ENCODE results near the genes NAGS, TMEM101 and SLC25A39.

GRCh38 chr17:43713517-43714177, 44.9 kb downstream of the SOST start:
- PRO-cap = unidirectional peak, plus-strand start at chr17:43713763; unidirectional peak, plus-strand start at chr17:43713824

GRCh38 chr17:43760052-43760802, 1.6 kb upstream of the SOST start:
- PRO-cap = no peak

DNA sequence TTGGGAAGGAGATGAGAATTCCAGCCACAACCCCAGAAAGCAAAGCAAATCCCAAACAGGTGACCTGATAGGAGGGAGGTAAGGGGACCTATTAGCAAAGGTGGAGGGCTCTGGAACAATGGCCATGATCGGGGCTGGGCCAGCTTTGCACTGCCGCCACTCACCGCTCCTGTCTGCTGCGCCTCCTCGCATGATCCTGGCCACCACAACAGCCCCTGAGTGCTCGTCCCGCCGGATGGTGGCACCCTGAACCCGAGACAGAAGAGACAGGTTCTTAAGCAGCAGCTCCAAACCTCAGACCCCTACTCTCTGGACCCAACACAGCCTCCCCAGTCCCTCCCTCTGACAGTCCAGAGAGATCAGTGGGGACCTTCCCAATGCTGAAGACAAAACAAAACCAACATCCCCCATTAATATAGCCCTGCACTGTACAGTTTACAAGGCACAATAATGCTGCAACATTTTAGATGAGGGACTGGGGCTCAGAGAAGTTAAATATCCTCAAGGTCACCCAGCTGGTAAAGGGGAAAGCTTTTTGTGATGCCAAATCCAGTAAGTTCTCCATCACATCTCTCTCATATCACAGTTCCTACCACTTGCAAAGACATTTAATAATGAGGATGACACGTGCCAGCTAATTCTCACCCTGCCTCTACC, 5.2 kb downstream of the MPP3 start:
- PRO-cap = no peak

DNA sequence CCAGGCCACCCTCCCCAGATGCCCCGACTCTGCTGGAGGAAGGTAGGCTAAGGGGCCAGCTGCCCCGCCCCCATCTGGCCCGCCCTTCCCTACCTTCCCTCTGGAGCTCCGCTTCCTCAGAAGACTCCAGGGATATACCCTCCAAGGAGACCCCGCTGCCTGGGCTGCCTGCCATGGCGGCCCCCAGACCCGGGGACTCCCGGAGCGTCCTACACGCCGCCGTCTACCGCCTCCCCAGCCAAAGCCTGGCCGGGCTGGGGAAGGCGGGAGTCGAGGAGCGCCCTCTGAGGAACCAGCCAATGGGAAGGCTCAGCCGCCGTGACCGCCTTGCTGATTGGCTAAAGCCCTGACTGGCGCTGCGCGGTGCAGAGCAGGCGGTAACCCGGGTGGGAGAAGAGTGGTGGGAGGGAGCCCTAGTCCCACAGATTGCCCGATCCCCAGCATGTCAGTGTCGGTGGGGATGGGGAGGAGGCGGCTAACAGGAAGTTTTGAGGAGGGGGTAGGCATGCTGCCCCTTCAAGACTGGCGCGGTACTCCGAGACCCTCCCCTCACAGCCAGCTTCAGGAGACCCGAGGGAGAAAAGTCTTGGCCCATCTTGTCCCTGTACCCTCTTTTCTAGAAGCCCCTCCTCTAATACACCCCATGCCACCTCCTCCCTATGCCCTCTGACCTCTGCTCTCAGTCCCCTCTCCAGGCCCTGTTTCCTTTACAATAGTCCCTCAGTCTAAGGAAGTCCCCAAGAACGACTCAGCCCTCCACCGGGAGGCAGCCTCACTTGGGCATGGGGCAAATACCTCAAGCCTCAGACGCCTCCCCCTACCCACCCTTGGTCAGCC, 6.7 kb downstream of the MPP2 start:
- PRO-cap = no peak

DNA sequence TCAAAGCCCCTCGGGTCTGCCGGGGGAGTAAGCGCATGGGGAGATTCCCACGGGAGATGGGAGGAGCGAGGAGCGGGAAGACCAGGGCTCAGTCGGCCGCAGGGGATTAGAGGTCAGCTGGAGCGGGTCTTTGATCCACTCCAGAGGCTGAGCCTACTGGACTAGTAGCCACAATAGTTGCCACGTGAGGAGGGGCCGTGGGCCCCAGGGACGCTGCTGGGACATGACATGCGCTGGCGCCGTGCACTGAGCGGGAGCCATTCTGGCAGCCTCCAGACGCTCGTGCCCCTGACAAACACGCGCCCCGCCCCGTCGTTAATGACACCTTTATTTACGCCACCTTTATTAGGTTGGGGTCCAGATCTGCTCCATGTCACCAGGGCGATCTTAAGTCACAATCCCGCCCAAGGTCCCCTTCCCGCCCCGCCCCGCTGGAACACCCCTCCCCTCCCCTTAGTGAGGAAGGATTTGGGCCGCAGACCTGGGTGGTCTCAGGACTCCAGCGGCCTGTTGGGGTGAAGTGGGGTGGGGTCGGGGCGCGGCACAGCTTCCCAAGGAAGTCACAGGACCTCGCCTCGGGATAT, 15.1 kb downstream of the PPY start:
- PRO-cap = no peak

DNA sequence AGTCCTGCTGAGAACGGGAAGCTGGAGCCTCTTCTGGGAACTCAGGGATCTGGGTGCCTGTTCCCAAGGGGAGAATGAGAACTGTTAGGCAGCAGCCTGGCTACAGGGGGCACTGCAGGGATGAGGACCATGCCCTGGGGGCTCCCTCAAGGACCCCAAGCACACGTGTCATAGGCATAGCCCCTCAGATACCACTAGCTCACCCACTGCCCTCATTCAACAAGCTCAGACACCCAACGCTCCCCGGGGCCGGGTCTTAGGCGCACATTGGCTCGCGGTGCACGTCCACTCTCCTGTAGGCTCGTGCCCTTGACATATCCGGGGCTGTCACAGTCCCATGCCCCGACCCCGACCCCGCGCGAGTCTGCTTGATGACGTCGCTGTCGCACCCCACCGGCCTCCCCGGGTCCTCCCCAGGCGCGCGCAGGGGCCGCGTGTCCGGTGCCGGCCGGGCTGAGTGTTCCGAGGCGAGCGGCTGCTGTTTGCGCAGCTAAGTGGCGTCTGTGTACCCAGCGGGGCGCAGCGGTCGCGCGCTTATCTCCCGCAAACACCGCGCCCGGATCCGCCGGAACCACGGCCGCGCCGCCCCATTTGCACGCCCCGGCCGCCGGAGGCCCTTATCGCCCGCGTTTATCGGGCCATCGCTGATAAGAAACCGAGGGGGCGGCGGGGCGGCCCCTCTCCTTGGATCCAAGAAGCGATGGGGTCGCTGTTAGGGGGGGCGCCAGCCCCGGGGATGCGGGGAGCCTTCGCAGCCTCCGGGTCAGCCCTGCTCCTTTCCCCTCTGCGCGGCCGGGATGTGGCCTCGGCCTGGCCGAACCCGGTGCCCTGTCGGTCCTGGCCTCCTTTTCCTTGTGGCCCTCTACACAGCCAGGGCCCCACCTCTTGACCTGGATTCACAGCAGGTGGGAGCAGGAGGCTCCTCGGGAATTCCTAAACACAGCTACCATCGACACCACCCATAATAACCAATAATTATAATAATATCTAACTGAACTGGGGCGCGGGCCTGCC, 20.7 kb upstream of the NAGS start:
- PRO-cap = no peak

DNA sequence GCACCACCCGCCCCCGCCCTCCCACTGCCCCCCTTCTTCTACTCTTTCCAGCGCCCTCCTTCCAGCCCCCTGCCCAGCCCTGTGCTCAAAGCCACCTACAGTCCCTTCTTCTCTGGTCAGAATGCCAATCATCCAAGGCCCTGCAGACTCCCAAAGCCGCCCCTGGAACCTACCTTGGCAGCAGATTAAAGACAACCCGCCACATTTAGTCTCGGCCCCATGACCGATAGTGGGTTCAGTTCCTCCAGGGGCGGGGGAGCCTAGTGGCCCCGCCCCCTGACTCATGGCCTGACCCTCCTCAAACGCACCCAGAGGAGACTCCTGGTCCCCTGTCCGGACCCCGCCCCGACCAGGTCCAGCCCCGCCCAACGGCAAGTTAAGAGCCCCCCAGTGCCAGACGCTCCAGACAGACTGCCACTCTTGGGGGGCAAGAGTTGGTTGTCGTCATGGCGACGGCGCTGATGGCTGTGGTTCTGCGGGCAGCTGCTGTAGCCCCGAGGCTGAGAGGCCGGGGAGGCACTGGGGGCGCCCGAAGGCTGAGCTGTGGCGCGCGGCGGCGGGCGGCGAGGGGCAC, at the start of gene NAGS:
TSS of gene NAGS (plus strand) at position 405 of the 574 bp plus-strand sequence.
- PRO-cap = bidirectional peak, plus-strand start at position 379 of the sequence, minus-strand start at position 228 of the sequence

GRCh38 chr17:44014170-44015526, at the start of gene TMEM101:
Gene TMEM101, minus strand, starts transcription at chr17:44014963.
- PRO-cap = bidirectional peak, plus-strand start at chr17:44015121, minus-strand start at chr17:44014932

DNA sequence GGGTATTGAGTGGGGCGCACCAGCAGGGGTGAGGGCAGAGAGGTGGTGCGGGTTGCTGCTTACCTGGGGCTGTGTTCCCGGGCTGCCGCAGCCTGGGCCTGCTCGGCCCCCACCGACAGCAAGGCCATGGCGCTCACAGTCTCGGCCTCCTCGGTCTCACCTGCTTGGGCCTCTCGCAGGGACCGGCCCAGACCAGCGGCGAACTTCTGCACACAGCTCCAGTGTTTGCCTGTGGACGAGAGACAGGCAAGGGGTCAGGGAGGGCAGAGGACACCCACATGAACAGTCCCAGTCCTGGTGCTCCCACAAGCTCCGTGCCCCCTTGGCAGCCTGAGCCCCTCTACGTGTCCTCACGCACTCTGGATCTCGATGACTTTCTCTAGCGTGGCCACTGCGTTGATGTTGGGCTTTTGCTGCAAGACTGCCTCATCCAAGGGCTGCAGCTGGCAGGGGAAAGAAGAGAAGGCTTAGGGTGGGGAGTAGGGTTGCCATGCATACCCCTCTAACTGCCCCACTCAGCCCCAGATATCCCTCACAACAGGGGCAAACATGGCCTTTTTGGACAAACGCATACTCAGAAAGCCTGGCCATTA, 8.0 kb downstream of the G6PC3 start:
- PRO-cap = no peak

- PRO-cap = no peak
Observed at GRCh38 chr17:44108633-44109508, 14.6 kb downstream of the HDAC5 start.

GRCh38 chr17:44110221-44111761, 12.7 kb downstream of the HDAC5 start:
- PRO-cap = bidirectional peak, plus-strand start at chr17:44111446, minus-strand start at chr17:44111236

DNA sequence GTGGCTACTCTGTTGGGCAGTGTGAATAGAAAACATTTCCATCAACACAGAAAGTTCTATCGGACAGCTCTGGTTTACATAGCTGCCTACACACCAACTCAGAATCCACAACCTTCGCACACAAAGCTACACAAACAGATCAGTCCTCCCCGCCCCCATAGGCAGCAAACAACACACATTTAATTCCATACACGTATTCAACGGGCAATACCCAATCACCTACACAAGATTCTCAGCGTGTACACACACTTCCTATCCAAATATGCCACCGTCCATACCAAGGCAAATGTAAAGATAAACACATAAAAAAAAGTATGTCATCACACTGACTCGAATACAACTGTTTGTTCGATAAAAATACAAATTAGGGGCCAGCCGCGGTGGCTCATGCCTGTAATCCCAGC, 3.0 kb upstream of the HROB start:
- PRO-cap = no peak

DNA sequence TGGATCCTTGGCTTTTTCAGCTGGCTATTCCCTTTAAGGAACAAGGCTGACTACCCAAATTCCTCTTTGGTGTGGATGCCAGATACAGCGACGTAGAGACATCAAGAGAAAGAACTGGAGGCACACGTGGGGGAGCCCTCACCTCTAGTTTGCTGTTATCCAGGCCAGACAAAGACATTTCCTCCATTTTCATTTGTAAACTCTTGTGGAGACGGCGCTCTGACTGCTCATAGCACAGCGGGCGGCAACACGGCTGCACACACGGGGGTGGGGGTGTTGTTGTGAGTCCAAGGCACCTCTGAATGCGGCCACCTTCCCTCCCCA, 1.8 kb downstream of the ATXN7L3 start:
- PRO-cap = no peak

DNA sequence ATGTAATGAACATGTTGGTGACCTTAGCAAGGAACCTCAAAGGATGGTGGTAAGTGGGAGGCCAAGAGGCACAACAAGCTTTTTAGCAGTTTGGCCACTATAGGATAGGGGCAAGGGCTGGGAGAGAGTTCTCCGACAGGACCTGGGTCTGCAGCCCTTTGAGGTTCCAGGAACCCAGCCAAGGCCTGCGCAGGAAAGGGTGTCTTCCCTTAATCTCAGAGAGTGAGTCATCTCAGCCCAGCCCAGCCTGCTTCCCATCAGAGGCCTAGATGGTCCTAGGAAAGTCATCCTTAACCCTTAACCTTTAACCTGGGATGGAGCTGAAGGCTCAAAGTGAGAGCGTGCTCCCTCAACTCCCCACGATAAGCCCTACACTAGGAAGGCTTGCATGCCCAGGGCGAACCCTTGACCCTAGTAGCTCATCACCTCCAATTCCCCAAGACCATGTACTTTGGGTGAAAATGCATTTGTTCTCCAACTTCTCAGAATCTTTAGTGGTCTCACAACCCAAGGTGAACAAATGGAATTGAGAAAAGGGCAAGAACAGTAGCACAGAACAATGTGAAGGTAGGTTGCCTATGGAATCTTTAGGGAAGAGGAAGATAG, 4.7 kb upstream of the ATXN7L3 start:
- PRO-cap = no peak

DNA sequence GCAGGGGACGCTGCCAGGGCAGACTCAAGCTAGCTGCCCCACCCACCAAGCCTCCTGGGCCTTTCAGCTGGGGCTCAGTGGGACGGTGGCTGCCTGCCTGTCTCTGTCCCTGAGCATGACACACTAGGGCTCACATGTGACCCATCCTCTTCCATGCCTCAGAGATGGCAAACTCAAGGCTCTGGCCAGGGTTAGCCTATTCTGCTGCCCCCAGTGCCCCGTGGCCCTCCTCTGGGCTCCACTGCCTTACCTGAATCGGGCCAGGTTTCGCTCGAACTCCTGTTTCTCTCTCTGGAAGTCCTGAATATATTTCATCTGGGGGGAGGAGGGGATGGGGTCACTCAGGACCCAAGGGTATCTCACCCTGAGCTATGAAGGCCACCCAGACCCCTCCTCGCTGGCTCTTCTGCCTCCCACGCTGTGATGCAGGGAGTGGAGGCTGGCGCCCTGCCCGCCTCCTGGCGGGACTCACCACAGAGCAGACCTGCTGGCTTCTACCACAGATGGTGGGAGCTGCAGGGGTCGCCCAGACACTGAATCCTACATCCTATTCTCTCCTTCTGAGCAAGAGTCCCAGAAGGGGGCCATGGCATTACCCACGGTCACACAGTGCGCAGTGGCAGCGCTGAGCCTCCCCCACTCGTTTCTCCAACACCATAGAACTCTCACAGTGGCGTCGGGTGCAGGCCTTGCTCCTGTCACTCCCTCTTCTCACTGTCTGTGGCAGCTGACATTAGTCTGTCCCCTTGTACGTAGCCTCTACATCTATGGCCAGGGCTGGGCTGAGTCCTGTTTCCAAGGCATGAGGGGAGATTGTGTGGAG, 6.3 kb downstream of the UBTF start:
- PRO-cap = no peak

- PRO-cap = bidirectional peak, plus-strand start at chr17:44315552, minus-strand start at chr17:44315455
Observed at GRCh38 chr17:44314883-44315811, 6.7 kb downstream of the RUNDC3A start.

- PRO-cap = bidirectional peak, plus-strand start at chr17:44324963, minus-strand start at chr17:44324801
Observed at GRCh38 chr17:44324161-44325102, at the start of gene SLC25A39. Gene SLC25A39, minus strand, starts transcription at chr17:44324823.

DNA sequence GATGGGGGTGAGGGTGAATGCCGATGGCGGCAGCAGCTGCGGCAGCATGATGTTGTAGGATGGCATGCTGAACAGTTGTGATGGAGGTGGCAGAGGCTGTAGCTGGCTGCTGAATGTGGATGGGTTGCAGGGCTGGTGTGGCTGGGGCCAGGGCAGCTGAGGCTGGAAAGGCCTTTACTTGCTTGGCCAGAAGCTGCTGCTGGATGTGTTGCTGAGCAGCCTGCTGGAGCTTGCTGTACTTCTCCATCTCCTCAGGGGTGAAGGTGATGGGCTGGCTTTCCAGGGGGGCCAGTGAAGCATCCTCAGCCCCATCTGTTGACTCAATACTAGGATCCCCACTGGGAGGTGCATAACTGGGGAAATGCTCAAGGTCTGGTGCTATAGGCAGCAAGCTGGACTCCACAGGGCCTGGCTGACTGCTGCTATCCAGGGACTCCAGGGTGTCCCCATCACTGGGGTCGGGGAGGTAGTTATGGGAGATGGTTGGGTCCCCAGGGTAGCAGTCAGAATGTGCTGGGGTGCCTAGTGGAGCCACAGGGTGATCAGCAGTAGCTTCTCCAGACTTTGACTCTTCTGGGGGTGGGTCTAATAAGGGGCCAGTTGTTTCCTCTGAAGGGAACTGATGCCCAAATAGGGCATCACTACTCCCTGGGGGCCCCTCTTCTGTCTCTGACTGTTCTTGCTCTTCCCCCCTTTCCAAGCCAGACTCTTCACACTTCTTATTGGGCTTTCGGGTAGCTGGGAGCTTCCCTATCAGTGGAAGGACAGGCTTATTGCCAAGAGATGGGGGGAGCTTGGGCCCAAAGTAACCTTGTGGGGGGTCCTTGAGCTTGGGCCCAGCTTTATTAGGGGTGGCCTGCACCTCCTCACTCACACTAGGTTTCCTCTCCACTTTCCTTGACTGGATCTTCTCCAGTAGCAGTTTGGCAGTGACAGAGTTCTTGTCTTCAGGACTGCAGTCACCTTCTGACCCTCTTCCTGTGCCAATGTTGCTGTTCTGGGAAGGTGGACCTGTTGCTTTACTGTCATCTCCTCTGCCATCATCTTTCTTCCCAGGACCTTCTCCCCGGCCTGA, 8.8 kb upstream of the ITGA2B start:
- PRO-cap = no peak

- PRO-cap = no peak
Observed at GRCh38 chr17:44511703-44512296, 8.6 kb upstream of the GPATCH8 start.

DNA sequence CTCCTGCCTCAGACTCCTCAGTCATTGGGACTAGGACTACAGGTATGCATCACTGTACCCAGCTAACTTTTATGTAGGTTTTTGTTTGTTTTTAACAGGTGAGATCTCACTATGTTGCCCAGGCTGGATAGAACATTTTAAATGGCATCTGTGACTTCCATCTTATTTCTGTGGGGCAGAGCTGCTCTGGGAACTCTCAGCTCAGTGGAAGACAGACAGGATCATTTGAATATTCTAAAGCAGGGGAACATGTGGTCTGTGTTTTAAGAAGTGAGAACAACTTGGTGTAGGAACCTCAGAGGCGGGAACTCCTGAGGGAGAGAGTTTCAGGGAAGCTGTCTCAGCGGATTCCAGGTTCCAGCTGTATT, 21.4 kb upstream of the FZD2 start:
- PRO-cap = unidirectional peak, plus-strand start at position 292 of the sequence